ENCODE measurements around a stretch of chrX.

- RRBS = 45% methylated on average over 2 of the region's 6 CpGs
CAGE:
- cytosol, long polyA plus RNA = no peak
- long polyA plus RNA = no peak
- nucleus, long polyA plus RNA = no peak
Observed at GRCh38 chrX:17414895-17415283, 39.9 kb downstream of the NHS start.

DNA sequence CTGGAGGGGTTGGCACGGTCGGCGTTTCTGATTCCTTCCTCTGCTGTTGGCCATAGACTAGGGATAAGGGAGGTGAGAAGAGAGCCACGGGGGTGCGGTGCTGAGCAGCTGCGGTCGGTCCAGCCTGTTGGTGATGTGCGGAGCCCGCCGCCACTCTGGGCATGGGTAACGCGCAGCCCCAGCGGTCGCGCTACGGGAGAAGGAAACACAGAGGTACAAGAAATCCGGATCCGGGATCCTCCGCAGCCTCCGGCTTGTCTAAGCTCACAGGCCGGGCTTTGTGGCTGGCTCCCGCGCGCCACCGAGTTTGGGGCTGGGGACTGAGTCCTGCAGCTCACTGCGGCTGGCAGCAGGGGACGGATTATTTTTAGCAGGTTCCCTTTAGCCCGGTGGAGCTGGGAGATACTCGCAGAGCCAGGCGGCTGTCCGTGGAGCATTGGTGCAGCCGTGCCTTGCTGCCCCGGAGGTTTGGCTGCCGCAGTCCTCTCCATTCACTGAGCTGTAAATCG is 82.1 kb upstream of the SCML1 start:
- RRBS = 25% methylated on average over 13 of the region's 35 CpGs
CAGE:
- cytosol, long polyA plus RNA = no peak
- long polyA plus RNA = no peak
- nucleus, long polyA plus RNA = no peak

DNA sequence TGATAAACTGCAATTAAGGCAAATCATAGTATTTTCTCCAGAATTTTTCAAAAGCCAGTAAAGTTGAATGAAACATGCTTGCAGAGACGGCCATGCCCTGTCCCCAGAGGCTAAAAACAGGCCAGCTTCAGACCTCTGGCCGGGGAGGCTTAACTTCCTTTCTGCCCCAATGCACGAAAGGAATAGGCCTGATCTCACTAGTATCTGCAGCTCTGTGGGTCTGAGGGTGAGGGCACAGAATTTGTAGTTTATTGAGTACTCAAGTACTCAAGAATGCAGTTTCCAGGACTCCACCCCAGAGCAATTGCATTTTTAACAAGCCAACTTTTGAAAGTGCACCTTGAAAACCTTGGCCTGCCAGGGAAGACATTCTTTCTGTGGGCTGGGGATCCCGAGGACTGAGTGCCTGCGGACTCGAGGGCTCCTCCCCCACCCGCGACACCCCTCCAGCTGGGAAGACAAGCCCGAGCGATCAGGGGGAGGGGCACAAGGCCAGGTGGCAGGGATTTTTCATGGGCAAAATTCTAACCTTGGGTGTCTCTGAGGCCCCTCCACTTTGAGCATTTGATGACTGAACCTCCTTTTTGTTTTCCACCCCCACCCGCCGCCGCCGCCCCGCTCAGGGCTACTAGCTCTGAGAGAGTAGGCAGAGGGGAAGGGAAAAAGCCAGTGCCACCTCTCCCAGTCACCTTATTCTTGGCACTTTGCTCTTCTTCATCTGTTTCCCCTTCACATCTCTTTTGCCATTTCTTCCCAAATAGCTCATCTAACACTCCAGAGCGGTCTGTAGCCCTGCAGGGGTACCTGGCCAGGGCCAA is 22.3 kb downstream of the RS1 start:
- RRBS = no CpG with 5 or more reads among the region's 16 CpGs
CAGE:
- cytosol, long polyA plus RNA = no peak
- long polyA plus RNA = no peak
- nucleus, long polyA plus RNA = no peak

DNA sequence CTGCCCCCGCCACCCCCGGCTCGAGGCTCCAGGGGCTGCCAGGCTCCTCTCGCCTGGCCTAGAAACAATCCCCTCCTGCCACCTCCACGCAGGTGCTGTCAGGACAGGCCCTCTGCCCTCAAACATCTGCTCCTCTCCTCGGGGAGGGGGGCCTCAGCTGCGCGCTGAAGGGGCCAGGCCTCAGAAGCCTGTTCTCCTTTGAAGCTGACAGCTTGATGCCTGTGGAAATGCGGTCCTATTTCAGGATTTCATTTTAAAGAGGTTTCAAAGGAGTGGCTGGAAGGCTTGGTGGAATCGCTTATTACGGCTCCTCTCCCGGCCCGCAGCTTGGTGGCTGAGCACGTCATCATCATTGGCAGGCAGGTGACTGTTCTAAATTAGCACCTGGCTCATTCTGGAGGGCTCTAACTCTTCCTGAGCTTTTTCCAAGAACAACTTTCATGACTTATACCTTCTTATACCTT is 92.8 kb downstream of the PHKA2 start:
- RRBS = 50% methylated on average over 2 of the region's 14 CpGs
CAGE:
- cytosol, long polyA plus RNA = no peak
- long polyA plus RNA = no peak
- nucleus, long polyA plus RNA = no peak

- RRBS = no CpG with 5 or more reads among the region's 9 CpGs
CAGE:
- cytosol, long polyA plus RNA = no peak
- long polyA plus RNA = no peak
- nucleus, long polyA plus RNA = no peak
Observed at GRCh38 chrX:18931419-18931935, 52.4 kb downstream of the PHKA2 start.

- RRBS = no CpG with 5 or more reads among the region's 9 CpGs
CAGE:
- cytosol, long polyA plus RNA = no peak
- long polyA plus RNA = no peak
- nucleus, long polyA plus RNA = no peak
Observed at GRCh38 chrX:18989824-18990796, 6.2 kb upstream of the PHKA2 start.

GRCh38 chrX:19513680-19514425 is 1.5 kb downstream of the MAP3K15 start:
- RRBS = no CpG with 5 or more reads among the region's 16 CpGs
CAGE:
- cytosol, long polyA plus RNA = no peak
- long polyA plus RNA = no peak
- nucleus, long polyA plus RNA = no peak

DNA sequence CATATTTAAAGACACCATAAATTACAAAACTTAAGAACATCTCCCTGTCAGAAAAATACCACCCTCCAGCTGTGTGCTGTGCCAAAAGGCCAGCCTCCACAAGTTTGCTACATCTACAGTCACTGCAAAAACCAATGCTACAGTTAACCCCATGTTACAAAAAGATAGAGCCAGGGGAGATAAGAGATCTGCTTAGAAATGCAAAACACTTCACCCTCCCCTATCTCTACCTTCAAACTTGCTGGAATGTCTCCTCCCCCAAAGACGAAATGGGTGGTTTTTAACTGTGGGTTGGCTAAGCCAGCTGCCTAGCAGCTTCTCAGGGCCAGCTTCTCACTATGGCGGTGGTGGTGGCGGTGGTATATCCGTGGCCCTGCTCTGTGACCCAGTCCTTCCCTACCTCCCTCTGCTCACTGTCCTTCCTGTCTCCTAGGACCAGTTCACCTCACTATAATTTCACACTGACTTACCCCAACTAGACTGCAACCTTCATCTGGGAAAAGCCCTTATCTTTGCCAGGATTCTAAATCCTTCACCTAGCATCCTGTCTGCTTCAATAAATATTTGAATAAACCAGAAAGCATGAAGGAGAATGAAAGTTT is 46.5 kb downstream of the SH3KBP1 start:
- RRBS = no CpG with 5 or more reads among the region's 4 CpGs
CAGE:
- cytosol, long polyA plus RNA = no peak
- long polyA plus RNA = no peak
- nucleus, long polyA plus RNA = no peak

DNA sequence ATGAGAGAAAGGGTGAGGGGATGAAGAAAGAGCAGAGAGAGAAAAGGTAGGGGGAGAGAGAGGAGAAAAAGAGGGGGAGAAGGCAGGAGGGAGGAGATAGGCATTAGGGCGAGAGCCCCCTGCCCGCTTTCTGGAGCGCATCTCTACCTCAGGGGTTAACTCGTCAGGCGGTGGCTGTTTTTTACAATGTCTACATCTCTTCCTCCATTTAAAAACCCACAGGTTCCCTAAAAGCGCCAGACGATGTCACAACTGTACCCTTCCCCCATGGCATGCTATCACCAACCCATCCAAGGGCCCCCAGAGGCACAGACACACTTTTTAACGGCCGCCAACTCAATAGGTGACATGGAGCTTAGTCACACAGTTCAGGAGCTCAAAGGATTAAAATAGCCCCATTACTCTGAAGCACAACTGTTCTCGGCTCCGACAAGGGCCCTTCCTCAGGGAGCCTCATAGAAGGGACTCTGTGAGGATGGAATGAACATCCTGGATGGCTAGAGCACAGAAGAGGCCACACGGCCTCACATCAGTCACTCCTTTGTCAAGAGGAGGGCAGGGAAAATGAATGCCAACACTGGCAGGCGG is 12.4 kb downstream of the SH3KBP1 start:
- RRBS = no CpG with 5 or more reads among the region's 13 CpGs
CAGE:
- cytosol, long polyA plus RNA = no peak
- long polyA plus RNA = no peak
- nucleus, long polyA plus RNA = no peak

- RRBS = no CpG with 5 or more reads among the region's 9 CpGs
CAGE:
- cytosol, long polyA plus RNA = no peak
- long polyA plus RNA = no peak
- nucleus, long polyA plus RNA = no peak
Observed at GRCh38 chrX:19883934-19884682, 3.3 kb downstream of the SH3KBP1 start.

- RRBS = no CpG with 5 or more reads among the region's 1 CpG
CAGE:
- cytosol, long polyA plus RNA = no peak
- long polyA plus RNA = no peak
- nucleus, long polyA plus RNA = no peak
Observed at GRCh38 chrX:20188864-20189664, 47.4 kb upstream of the EIF1AX start.

- RRBS = no CpG with 5 or more reads among the region's 3 CpGs
CAGE:
- cytosol, long polyA plus RNA = no peak
- long polyA plus RNA = no peak
- nucleus, long polyA plus RNA = no peak
Observed at GRCh38 chrX:20205997-20206404, 60.7 kb downstream of the RPS6KA3 start.

DNA sequence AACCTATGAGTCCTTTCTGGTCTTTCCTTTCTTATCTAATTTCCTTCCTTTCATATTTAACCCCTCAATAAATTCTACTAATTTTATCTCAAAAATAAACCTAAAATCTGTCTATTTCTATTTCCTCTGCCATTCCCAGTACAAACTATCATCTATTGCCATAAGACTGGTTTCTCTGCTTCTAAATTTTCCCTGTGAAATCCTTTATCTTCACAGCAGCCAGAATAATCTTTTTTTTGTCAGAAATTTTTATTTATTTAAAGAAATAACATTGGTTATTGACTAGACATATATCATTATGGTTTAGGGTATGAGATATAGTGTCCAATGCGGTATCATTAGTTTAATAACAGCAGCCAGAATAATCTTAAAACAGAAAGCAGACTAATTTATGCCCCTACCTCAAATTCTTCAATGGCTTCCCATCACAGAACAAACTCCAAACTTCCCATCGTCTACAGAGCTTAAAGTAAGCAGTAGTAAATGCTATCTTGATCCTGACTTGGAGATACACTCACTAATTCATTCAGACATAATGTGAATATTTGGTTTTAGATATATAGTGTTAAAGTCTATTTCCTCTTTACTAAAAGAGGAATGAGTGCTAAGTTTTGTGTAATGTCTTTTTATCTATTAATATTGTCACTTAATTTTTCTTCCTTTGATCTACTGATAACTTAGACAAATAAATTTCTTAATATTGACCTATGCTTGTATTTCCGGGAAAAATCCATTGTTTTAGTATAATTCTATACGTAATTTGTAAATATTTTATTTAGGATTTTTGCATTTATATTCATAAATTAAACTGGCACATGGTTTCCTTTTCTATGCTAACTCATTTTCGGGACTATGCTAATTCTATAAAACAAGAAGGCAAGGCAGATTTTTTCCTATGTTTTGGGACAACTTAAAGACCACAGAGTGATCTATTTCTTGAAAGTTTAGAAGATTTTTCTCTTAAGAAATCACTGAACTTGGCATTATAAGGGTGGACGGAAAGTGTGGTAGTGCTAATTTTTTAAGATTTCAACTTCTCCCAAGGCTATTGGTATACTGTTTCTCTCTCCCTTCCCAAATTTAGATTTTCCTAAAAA is 44.0 kb downstream of the RPS6KA3 start:
- RRBS = no CpG with 5 or more reads among the region's 6 CpGs
CAGE:
- cytosol, long polyA plus RNA = no peak
- long polyA plus RNA = no peak
- nucleus, long polyA plus RNA = no peak

GRCh38 chrX:20226998-20227645 is 39.6 kb downstream of the RPS6KA3 start:
- RRBS = no CpG with 5 or more reads among the region's 3 CpGs
CAGE:
- cytosol, long polyA plus RNA = no peak
- long polyA plus RNA = no peak
- nucleus, long polyA plus RNA = no peak

DNA sequence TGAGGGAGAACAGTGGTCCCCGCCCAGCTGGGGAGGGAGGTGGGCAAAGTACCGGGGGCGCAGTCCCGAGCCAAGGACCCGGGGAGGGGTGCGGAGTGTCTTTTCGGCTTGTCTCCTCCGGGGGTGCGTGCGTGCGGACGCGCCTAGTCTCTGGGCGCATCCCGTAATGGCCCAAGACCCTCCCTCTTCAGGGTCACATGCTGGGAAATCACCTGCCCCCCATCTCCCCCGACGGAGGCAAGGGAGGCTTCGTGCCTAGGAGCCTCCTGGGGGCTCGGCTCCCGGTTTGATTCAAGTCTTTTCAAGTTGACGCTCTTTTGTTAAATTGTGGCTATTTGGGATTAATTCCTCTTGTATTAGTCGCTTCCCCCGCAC is 609 bp upstream of the RPS6KA3 start:
- RRBS = no CpG with 5 or more reads among the region's 23 CpGs
CAGE:
- cytosol, long polyA plus RNA = no peak
- long polyA plus RNA = no peak
- nucleus, long polyA plus RNA = no peak

DNA sequence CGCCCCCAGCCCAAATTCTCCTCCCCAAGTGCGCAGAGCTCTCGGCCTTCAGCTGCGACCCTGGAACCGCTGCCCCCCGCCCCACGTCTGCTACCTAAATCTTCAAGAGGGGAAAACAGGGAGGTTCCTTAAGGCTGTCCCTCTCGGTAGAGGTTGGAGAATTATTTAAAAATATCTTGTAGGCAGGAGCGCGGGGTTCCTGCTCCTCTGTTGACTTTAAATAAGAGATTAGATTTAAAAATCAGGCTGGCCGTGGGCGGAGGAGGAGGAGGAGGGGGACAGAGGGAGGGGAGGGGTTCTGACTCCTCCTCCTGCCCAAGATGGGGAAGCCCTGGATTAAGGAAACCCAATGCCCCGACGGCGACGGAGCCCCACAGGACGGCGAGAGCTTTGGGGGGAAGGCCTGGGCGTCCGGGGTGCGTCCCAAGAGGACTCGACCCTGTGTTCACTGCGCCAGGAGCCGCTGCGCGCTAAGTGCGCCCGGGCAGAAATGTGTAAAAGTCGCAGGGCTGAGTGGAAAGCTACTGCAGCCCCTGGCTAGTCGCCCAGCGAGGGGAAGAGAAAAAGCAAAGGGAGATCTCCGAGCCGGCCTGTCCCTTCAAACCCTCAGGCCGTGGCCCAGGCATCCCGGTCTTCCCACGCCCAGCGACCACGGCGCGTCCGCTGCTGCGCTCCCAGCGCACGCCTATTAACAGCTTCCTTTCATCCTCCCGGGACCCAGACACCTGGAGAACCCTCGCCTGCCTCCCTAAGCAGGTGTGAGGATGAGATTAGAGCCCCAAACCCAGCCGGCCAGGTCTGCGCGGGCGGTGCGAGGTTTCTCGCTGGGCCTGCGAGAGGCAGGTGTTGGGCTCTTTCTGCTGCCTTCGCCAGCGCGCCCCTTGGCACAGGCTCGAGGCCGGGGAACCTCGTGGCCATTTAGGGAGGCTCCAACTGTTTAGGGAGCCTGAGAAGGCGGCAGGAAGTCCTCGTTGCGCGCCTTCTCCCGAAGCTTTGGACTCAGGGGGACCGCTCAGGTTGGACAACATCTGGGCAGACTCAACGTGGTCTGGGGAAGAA is 1.3 kb upstream of the RPS6KA3 start:
- RRBS = 69% methylated on average over 25 of the region's 66 CpGs
CAGE:
- cytosol, long polyA plus RNA = no peak
- long polyA plus RNA = no peak
- nucleus, long polyA plus RNA = no peak

DNA sequence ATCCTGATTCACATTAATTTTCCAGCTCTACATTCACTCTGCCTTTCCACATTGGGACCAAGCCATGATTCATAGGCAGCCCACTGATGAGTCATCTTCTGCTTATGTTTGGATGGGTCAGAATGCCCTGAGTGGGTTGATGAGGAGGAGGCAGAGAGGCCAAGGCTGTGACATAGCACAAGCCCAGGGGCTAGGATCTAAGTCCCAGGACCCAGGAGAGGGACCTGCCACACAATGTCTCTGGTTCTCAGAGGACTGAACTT is 247.7 kb upstream of the RPS6KA3 start:
CAGE:
- cytosol, long polyA plus RNA = no peak
- long polyA plus RNA = no peak
- nucleus, long polyA plus RNA = no peak

DNA sequence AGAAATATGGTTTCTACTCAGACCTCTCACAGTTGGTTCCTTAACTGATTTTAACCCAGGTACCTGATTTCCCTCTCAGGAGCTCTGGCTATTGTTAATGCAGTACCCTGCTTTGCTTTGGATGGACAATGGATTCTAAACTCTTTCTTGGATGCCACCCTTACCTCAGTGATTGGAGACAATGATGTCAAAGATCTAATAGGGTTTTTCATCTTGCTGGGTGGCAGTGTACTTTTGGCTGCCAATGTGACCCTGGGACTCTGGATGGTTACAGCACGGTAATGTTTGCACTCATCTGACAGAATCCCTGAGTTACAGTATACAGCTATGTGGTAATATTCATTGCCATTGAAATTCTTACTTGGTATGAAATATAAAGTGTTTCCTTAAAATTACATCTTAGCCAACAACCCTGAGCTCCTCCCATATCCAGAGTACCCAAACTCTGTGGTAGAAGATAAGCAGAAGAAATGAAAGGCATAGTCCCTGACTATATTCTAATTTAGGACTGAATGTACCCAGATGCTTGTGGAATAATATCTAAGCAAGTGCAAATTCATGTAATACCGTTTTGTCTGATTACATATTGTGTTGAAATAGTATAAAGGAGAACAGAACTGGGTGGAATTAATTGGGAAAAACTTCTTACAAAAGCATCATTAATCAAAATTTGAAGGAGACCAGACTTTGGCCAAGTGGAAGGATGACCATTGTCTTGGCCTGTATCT is 26.8 kb downstream of the YY2 start:
- RRBS = no CpG with 5 or more reads among the region's 2 CpGs
CAGE:
- cytosol, long polyA plus RNA = no peak
- long polyA plus RNA = no peak
- nucleus, long polyA plus RNA = no peak

GRCh38 chrX:22136209-22136791 is 104.2 kb downstream of the PHEX start:
- RRBS = no CpG with 5 or more reads among the region's 7 CpGs
CAGE:
- cytosol, long polyA plus RNA = no peak
- long polyA plus RNA = no peak
- nucleus, long polyA plus RNA = no peak

GRCh38 chrX:22686178-22686522 is 313.6 kb upstream of the DDX53 start:
- RRBS = no CpG with 5 or more reads among the region's 6 CpGs
CAGE:
- cytosol, long polyA plus RNA = no peak
- long polyA plus RNA = no peak
- nucleus, long polyA plus RNA = no peak